Amniotic epithelial cell (primary cell): ENCODE results near the genes CYP2J2 and TM2D1.

DNA sequence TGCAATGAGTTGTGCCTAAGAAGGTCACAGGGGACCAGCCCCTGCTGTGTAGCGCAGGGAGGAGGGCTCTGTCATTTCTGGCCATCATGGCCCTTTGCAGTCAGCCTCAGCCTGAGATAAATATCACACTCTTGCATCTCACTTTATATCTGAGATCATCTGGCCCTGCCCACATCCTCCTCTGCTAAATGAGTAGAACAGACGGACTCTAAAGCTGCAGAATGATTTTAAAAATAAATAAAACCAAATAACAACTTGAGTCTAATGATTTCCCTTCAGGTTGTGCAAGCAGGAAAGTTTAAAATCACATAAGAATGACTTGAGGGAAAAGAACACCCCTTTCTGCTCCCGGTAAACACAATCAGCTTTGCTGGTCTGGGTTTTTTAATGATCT lies 18.3 kb upstream of the MYSM1 start:
- RRBS, result no CpG with 5 or more reads among the region's 3 CpGs

GRCh38 chr1:58773377-58773940 lies 10.4 kb downstream of the JUN start:
- RRBS, result no CpG with 5 or more reads among the region's 4 CpGs

- RRBS, result 1% methylated on average over 12 of the region's 16 CpGs
Measured at GRCh38 chr1:58783649-58783830, 307 bp downstream of the JUN start.

GRCh38 chr1:58814144-58815002 lies 30.5 kb upstream of the JUN start:
- RRBS, result 8% methylated on average over 26 of the region's 46 CpGs

GRCh38 chr1:58902790-58903138 lies 118.9 kb upstream of the JUN start:
- RRBS, result no CpG with 5 or more reads among the region's 4 CpGs

DNA sequence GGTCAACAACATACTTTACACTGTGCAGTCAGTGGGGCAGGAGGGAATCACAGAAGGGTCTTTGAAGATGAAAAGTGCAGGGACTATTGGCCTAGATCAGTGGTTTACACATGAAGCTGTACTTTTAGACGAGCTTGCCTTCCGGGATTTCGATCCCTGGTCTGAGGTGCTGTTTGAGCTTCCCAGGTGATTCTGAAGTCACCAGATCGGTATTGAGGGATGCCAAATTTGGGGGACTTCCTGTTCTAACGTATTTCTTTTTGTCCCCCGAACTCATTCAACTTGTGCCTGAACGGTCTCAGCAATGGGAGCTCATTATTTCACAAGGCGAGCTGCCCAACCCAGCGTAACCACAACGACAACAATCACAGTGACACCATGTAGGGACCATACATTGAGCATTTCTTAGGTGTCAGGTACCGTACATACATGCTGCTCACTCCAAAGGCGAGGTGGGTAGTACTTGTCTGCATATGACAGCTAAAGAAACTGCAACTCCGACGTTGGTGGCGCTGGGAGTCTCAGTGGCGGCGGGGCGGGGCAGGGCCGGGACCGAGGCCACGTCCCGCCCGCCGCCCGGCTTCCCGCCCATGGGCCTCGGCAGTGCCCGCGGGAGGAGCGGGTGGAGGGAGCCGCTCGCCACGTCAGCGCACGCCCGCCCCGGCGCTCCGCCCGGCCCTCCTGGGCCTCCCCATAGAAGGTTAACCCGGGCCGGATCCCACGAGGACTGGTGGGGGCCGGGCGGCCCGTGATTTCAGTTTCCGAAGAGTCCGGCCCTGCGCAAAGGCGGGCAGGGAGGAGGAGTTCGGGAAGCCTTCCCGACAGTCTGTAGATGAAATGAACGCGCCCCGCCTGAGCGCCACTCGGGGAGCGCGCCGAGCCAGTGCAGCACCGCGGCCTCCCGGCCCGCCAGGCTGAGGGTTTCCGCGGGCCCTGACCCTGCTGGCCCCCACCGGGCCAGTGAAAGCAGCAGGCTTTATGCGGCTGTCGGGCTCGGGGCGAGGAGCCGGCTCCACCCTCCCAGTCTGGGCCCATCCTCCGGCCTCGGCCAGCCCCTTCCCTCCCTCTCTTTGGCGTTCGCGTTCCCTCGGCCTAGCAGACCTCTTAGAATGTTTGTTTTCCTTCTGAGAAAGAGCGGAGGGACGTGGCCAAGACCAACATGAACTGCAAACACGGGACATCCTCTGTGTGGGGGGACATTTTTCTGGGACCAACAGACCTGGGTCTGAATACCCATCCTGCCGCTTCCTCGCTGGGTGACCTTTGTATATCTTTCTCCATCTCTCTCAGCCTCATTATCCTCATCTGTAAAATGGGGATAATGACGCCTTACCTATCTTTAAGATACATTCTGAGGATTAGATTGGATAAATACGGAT lies 119.8 kb upstream of the JUN start:
- RRBS, result 2% methylated on average over 22 of the region's 85 CpGs

DNA sequence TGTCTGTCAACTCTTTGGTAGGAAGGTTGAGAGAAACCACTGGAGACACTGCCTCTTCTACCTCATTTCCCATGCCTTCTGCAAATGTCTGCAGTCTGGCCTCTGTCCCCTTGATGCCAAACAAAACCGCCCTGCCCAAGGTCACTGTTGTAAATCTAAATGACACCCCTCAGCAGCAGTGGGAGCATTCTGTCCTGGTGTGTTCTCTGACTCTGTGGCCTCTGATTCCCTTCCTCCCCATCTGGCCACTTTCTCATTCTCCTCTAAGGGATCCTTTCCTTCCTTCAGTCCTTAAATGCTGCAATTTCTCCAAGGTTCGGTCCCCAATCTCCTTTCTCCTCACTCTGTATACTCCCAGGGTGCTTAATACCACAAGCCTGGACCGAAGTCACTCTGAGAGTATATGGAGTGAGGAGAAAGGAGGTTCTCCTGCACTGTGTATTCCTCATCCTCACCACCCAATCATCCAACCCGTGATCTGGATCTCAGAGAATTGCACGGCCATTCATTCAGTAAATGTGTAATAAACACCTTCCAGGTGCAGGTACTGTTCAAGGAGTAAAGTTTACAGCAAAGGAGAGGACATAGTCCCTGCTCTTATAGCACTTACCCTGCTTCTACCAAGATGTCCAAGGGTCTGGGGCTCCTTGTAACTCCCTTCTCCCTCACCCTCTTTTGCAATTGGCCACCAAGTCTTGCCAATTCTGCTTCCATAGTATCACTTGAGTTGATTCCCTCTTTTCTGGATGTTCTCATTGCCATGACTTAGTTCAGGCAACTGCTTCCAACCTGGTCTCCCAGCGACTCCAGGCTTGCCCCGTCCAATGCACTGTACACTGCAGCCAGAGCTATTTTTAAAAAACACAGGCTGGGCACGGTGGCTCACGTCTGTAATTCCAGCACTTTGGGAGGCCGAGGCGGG lies 139.2 kb upstream of the JUN start:
- RRBS, result no CpG with 5 or more reads among the region's 11 CpGs

DNA sequence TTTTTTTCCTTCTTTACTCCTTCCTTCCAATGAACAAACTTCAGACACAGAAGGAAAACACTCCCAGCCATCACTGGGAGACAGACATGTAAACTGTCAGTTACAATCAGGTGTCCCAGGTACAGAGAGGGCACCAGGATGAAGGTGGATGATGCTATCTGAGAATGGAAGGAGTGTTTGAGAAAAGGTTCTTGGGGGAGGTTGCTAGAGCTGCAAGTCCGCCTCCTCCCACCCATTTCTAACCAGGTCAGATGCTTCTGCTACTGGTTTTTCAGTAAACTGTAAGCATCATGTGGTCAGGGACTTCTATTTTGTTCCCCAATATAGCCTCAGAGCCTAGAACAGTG lies 171.1 kb upstream of the JUN start:
- RRBS, result no CpG with 5 or more reads among the region's 1 CpG

DNA sequence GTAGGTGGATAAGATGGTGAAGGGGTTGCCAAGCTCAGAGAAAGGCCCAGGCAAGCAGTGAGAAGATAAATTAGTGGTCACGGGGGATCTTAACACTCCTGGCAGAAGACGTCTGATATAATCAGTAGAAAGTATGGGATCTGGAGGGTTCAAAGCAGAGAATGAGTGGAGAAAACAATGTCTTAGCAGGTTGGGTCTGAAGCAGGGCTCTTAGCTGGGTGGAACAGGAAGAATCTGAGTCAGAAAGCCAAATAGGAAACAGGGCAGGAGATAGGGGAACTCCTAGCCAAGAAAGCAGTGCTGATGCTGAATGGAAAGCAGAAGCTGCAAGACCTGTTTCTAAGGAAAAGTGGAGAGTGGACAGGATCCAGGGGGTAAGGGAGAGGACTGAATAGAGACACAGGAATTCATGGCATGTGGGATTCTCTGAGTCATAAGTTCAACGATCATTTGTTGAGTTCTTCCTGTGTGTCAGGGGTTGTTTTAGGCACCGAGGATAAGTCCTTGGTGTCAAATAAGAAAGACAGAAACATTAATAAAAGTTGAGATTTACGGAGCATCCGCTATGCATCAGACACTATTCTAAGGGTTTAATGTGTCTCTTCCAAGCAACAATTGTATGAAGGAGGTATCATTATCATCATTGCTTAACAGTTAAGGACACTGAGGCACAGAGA lies 153.8 kb upstream of the FGGY start:
- RRBS, result no CpG with 5 or more reads among the region's 6 CpGs

DNA sequence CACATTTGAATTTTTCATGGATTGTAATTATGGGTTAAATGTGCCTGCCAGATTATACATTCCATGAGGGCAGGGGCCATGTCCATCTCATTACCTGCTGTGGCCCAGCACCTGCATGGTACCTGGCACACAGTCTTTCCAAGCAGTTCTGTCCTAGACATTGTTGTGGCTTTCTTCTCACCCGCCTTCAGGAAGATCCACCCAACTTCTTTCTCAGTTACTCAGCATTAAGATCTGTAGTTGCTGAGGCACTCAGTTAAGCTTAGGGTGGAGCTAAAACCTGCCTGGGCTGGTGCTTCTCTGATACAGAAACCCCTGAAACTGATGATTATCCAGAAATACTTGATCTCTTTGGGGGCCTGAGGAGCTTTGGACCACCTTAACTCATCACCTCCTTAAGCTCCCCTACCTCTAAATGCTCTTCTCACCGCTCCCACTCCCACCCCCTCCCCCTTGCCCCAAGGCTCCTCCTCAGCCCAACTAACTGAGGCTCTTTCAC lies 190.5 kb downstream of the FGGY start:
- RRBS, result no CpG with 5 or more reads among the region's 2 CpGs

DNA sequence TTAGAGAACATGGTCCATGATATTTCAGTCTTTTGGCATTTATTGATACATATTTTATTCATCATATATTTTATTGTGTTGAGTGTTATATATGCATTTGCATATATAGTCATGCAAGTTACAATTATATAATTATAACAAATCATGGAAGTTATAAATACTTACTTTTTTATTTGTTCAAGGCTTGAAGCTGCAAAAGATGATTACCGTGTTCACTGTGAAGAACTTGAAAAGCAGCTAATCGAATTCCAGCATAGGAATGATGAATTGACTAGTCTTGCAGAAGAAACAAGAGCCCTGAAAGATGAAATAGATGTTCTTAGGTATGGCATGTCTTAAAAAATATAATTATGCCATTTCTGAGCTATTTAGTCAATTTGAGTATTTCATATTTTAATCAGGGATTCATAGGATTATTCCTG lies 32.1 kb downstream of the HOOK1 start:
- RRBS, result no CpG with 5 or more reads among the region's 2 CpGs

- RRBS, result no CpG with 5 or more reads among the region's 43 CpGs
Measured at GRCh38 chr1:59926124-59927261, at the start of gene CYP2J2. Gene CYP2J2 (minus strand): TSS chr1:59926773.

- RRBS, result no CpG with 5 or more reads among the region's 13 CpGs
Measured at GRCh38 chr1:60864813-60865883, 217.2 kb upstream of the NFIA start.

- RRBS, result no CpG with 5 or more reads among the region's 9 CpGs
Measured at GRCh38 chr1:61457269-61457945, 267.5 kb downstream of the TM2D1 start.

DNA sequence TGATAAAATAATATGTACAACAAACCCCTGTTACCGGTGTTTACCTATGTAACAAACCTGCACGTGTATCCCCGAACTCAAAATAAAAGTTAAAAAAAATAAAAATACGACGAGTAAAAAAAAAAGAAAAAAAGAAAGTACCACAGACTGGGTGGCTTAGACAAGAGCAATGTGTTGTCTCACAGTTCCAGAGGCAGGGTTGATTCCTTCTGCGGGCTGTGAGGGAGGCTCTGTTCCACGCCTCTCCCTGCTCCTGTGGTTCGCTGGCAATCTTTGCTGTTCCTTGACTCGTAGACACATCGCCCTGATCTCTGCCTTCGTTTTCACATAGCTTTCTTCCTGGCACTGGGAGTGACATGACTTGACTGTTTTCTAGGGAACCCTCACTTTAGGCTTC lies 133.7 kb downstream of the TM2D1 start:
- RRBS, result 100% methylated on average over 1 of the region's 11 CpGs

DNA sequence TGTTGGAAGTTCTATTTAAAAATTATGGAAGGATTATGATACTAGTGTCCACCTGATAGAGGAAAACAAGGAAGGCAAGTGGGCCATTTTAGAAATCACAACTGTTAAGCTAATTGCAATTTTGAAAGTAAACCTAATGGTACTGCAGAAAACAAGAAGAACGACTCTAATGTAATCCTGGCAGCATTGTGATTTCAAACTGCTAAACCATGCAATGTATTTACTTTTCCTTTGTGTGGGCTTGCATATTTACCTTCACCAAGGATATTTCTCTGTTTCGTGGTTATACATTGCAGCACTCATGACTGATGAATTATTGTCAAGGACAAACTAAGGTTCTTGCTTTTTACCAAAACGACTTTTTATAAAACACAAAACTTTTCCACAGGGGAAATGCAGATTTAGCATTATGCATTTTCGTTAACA lies 88.1 kb downstream of the TM2D1 start:
- RRBS, result no CpG with 5 or more reads among the region's 4 CpGs

GRCh38 chr1:61640712-61641049 lies 84.3 kb downstream of the TM2D1 start:
- RRBS, result no CpG with 5 or more reads among the region's 6 CpGs

- RRBS, result under 1% methylated on average over 6 of the region's 48 CpGs
Measured at GRCh38 chr1:61724679-61725795, at the start of gene TM2D1. Gene TM2D1 (minus strand): TSS chr1:61725141.

- RRBS, result no CpG with 5 or more reads among the region's 14 CpGs
Measured at GRCh38 chr1:62286638-62287336, 32.4 kb downstream of the KANK4 start.

DNA sequence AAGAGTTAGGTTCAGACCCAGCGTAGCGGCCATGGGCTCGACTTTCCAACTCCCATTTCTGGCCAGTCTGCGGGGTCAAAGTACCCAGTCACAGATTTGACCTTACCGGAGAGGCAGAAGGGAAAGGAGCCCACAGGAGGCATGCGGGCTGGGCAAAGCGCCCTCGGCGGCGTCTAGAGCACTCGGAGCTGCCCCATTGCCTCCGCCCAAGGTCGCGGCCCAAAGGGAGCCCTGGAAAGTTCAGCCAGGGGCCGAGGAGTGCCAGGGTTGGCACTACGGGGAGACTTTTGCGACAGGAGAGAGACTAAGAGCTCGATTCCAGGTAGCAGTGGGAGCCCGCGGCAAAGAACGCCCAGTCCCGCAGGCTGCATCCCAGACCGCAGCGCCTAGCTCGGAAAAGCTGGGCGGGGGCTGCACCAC lies 902 bp downstream of the KANK4 start:
- RRBS, result no CpG with 5 or more reads among the region's 26 CpGs